Urinary bladder (tissue), 3 donors: Measurements from ENCODE around the genes CARHSP1 and HAPSTR1.

DNA sequence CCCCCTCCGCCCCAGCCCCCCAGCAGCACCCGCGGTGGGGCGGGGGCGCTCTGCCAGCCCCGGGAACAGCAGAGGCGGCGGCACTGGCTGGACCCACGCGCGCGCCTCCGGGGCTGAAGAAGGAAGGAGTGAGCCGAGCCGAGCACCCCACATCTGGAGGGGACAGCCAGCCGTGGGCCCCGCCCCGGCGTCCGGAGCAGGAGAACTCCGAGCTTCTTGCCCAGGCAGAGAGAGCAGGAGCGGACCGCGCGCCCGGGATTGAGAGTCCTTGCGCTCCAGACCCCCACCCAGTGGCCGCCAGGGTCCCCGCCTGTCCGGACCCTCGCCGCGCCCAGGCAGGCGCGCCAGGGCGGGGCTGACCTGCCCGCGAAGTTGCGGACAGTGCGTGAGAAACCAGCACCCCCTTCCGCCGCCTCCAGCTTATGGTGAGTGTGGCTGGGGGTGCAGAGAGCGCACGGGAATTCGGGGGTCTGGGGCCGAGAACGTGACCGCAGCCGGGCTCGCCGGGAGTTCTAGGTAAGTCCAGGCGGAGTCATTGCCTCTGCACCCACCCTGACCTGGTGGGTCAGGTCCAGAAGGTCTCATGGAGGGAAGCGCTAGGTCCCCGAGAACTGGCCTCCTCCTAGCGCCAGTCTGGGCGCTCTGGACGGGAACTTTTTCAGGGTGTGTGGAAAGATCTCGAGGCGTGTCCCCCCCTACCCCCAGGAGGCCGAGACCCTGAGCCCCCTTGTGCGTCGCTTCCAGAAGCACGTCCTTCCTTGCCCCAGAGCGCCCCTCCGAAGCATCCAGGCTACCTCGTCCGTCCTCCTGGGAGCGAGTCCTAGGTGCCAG is 868 bp downstream of the RBFOX1 start:
- PRO-cap, result no peak
- RAMPAGE, long total RNA, result no peak

GRCh38 chr16:6827232-6827752 is 808.5 kb downstream of the RBFOX1 start:
- PRO-cap, result no peak
- RAMPAGE, long total RNA, result no peak

GRCh38 chr16:7332592-7332923 is 1257.8 kb downstream of the TMEM114 start:
- PRO-cap, result no peak
- RAMPAGE, long total RNA, result no peak

DNA sequence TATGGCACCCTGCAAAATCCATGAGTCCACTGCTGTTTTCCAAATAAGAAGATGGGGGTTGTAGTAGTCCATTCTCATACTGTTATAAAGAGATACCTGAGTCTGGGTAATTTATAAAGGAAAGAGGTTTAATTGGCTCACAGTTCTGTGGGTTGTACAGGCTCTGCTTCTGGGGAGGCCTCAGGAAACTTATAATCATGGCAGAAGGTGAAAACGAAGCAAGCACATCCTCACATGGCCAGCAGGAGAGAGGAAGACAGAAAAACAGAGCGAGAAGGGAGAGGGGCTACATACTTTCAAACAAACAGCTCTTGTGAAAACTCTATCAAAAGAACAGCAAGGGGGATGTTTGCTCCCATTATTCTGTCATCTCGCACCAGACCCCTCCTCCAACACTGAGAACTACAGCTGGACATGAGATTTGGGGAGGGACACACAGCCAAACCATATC is 1200.5 kb downstream of the TMEM114 start:
- PRO-cap, result unidirectional peak, plus-strand start at position 261 of the sequence
- RAMPAGE, long total RNA, result no peak

GRCh38 chr16:8089582-8090291 is 500.6 kb downstream of the TMEM114 start:
- PRO-cap, result no peak
- RAMPAGE, long total RNA, result no peak

GRCh38 chr16:8113853-8114255 is 476.5 kb downstream of the TMEM114 start:
- PRO-cap, result no peak
- RAMPAGE, long total RNA, result no peak

DNA sequence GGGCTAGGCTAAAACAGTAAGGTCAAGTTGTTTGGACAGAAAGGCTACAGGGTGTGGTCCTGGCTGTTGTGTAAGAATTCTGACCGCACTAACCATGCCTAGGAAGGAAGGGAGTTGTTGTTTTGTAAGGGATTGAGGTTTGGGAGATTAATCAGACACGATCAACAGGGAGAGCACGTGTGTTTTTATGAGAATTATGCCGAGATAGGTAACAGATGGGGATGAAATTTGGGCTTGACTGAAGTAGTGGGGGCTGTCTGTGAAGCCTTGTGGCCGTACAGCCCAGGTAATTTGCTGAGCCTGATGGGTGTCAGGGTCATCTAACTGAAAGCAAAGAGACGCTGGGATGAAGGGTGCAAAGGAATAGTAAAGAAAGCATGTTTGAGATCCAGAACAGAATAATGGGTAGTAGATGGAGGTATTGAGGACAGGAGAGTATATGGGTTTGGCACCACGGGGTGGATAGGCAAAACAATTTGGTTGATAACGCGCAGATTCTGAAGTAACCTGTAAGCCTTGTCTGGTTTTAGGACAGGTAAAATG is 33.6 kb downstream of the CARHSP1 start:
- PRO-cap, result no peak
- RAMPAGE, long total RNA, result no peak

DNA sequence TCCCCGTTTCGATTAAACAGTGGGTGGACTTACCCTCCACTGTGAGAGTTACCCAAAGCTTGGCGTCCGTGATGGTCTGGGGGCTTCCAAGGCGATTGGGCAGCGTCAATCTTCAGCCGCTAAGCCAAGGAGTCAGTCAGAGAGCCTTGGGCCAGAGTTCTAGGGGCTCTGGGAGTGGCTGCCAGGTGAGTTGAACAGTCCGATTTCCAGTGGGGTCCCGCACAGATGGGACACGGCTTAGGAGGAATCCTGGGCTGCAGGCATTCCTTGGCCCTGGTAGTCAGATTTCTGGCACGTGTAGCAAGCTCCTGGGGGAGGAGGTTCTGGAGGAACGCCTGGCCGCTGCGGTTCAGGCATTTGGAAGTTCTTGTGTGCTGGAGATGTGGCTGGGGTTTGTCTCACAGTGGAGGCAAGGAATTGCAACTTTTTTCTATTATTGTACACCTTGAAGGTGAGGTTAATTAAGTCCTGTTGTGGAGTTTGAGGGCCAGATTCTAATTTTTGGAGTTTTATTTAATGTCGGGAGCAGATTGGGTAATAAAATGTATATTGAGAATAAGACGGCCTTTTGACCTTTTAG is 25.5 kb downstream of the CARHSP1 start:
- PRO-cap, result no peak
- RAMPAGE, long total RNA, result no peak

DNA sequence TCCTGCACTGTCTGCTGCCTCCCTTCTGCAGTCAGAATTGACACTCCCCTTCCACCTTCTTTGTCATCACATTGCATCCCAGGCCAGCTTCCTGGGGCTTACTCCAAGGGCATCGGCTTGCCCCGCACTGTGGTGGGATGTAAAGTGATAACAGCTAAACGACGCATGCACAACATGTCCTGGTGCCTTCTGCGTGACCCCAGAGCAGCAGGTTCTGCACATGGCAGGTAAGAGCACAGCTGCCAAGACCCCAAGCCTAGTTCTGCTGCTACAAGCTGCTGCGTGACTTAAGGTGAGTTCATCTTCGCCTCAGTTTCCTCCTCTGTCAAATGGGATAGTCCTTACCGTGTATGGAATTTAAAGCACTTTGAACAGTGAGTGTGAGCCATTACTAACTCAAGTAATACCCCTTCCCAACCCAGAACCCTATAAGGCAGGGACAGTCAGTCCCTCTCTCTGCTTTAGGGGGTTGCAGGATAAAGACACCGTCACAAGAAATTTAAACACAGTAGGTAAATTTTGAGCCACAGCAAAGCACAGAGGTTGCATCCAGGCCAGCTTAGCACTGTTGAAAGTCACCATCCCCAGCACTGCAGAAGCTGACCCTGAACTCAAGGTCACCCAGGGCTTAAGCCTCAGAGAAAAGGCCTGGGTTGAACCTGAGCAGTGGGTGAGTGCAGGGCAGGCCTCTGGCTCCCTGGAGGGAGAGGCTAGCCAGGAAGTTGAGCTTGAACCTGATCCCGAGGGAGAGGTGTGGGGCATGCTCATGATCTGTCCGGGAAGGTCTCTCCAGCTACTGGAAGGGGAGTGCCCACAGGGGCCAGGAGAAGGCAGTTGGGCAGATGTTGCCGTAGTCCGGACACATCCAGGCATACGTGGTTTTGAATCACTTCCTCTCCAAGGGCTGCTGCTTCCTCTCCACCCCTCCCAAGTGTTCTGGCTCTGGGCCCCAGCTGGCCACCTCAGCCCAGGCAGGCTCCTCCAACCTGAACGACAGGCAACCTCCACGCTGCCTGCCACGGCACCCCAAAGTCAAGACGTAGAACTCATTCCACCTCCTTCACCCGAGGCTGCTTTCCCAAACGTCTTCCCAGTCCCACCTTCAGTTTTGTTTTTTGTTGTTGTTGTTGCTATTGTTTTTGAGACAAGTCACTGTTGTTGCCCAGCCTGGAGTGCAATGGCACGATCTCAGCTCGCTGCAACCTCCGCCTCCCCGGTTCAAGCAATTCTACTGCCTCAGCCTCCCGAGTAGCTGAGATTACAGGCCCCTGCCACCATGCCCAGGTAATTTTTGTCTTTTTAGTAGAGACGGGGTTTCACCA is 18.6 kb downstream of the CARHSP1 start:
- PRO-cap, result unidirectional peak, minus-strand start at position 798 of the sequence
- RAMPAGE, long total RNA, result no peak

DNA sequence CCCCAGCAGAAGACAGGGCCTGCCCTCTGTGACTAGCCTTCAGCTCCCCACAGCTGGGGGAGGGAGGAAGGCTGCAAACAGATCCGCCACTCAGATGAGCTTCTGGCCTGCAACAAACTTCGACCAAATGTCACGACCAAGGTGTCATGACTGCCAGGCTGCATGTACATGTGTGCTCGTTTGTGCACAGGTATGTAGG is 5.0 kb downstream of the CARHSP1 start:
- PRO-cap, result no peak
- RAMPAGE, long total RNA, result no peak

- PRO-cap, result unidirectional peak, minus-strand start at chr16:8868467; unidirectional peak, minus-strand start at chr16:8868647; unidirectional peak, minus-strand start at chr16:8868695; bidirectional peak, plus-strand start at chr16:8869167, minus-strand start at chr16:8868980
- RAMPAGE, long total RNA, result start-site peak on the minus strand at chr16:8868985-8869014, 34 and 68 reads in 2 replicates
Observed at GRCh38 chr16:8868002-8869063, at the start of gene CARHSP1. CARHSP1 (minus strand) TSS chr16:8869006.

GRCh38 chr16:8918163-8918660 is 36.1 kb downstream of the LITAFD start:
- PRO-cap, result no peak
- RAMPAGE, long total RNA, result no peak

DNA sequence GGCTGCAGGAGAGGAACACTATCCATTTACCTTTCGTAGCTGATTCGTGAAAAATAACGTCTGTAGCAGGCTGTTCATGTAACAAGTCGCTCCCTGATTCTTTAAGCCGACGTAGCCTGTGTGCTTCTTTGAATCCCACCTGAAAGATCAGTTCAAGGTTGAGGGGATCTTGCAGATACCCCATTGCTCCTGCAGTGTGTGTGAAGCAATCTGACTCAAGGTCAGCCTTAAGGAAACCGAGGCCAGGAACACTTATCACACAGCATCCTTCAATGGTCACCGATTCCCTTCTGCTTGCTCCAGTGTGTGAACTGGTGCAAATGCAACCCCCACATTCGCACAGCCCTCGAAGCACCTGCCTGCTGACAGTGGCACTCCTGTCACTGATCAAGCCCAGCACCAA is 36.9 kb downstream of the LITAFD start:
- PRO-cap, result no peak
- RAMPAGE, long total RNA, result no peak

DNA sequence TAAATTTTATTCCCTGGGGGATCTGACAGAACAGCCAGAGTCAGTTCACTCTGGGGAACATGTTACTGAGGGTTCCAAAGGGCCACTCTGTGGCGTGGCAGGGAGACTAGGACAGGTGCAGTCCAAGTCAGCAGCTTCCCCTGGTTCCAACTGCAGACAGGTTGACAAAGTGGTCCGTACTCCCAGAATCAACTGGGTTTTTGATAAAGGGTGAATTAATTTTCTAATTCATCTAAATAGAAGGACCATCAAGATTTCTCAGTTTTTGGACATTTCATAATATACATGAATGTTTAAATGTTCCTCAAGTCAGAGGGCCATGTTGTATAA is 40.3 kb downstream of the LITAFD start:
- PRO-cap, result no peak
- RAMPAGE, long total RNA, result no peak

- PRO-cap, result no peak
- RAMPAGE, long total RNA, result no peak
Observed at GRCh38 chr16:8931953-8932203, 31.8 kb downstream of the USP7 start.

DNA sequence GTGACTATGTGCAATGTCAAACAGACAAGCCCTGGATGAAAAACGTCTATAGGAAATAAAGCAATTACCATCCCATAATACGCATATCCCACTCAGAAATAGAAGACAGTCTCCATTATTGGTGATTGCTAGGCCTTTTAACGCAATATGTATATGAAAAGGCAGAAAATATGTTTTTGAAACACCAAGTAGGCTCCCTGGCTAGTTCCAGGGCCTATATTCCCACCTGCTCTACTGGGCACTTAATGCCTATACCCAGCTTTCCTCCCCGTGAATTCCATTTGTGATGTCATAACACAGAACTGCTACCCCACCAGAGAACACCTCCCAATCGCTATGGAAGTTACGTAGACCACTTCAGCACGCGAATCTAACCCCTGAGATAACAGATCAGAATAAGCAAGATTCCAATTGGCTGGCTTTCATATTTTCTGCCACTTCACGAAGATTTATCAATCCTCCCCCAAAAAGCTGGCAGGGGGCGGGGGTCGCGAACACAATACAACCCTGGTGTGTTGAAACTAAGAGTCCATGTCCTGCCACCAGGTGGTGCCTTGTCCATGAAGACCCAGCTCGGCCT is 28.0 kb downstream of the USP7 start:
- PRO-cap, result no peak
- RAMPAGE, long total RNA, result no peak

DNA sequence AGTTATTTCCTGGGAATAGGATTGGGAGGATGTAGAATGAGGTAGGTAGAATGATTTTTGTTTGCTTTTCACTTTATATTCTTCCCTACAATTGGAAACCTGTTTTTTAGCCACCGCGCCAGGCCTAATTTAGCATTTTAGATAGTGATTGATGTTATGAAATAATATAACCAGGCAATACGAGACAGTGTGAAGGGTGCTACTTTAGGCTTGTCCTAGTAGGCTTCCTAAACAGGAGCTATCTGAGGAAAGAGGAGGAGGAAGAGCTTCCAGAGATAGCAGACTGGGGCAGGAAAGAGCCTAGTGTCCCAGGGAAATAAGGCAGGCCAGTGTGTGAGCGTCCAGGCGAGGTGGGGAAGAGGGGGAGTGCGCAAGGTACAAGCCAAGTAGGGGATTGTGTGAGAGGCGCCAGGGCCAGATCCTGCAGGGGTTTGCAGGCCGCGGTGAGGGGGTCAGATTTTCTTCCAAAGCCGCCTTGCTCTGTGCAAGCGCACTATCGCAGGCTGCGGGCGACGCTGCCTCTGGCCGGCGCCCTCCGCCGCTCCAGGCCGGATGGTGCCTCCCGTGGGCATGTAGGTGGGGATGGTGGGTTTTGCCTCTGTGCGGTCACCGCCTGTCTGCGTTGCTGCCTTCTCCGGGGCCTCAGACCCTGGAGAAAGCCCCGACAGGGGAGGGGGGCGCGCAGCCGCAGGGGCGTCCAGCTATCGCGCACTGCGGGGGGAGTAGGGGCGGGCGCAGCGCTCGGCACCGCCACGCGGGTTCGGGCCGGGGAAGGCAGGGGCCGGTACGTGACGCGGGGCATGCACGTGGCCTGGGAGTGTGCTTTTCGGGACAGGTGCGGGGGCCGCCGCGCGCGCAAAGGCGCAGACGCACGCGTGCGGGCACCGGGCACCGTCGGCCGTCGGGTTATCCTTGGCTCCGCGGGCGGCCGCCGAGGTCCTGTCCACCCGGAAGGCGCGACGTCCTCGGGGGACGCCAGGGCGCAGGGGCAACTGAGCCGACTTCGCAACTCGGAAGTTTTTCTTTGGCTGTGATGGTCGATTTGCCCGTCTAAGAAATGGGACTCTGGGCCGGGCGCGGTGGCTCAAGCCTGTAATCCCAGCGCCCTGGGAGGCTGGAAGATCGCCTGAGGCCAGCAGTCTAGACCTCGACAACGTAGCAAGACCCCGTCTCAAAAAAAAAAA is 1.3 kb upstream of the HAPSTR1 start:
- PRO-cap, result no peak
- RAMPAGE, long total RNA, result no peak

DNA sequence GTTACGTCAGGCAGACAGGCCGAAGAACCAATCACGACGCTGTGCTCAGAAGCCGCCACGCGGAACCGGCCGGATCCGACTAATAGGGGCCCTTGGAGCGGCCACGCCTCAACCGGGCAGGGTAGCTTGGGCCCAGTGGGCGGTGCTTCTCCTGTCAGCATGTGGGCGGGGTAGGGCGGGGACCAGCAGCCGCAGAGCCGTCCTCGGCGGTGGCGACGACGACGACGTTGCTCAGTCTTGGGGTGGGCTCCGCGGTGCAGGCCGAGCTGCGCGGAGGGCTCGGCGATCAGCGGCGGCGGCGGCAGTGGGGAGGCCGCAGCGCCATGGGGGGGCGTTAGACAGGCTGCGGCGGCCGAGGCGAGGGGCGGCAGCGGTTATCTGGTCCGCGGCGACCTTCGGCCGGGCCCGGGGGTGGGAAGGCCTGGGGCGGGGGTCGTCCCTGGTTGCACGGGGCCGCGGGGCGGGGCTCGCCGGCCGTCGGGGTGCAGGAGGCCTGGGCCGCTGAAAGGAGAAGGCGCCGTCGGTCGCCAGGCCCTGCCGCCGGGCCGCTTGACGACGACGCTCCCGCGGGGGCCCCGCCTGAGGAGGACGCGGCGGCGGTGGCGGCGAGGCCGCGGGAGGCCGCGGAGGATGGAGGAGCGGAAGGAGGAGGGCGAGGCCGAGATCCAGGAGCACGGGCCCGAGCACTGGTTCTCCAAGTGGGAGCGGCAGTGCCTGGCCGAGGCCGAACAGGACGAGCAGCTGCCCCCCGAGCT is at the start of gene HAPSTR1:
TSS of gene HAPSTR1 (plus strand) at position 230 of the 755 bp plus-strand sequence.
- PRO-cap, result bidirectional peak, plus-strand start at position 230 of the sequence, minus-strand start outside the sequence
- RAMPAGE, long total RNA, result no peak

- PRO-cap, result unidirectional peak, minus-strand start at chr16:9092593; unidirectional peak, minus-strand start at chr16:9092695
- RAMPAGE, long total RNA, result no peak
Observed at GRCh38 chr16:9092170-9092869, 876 bp downstream of the HAPSTR1 start.

DNA sequence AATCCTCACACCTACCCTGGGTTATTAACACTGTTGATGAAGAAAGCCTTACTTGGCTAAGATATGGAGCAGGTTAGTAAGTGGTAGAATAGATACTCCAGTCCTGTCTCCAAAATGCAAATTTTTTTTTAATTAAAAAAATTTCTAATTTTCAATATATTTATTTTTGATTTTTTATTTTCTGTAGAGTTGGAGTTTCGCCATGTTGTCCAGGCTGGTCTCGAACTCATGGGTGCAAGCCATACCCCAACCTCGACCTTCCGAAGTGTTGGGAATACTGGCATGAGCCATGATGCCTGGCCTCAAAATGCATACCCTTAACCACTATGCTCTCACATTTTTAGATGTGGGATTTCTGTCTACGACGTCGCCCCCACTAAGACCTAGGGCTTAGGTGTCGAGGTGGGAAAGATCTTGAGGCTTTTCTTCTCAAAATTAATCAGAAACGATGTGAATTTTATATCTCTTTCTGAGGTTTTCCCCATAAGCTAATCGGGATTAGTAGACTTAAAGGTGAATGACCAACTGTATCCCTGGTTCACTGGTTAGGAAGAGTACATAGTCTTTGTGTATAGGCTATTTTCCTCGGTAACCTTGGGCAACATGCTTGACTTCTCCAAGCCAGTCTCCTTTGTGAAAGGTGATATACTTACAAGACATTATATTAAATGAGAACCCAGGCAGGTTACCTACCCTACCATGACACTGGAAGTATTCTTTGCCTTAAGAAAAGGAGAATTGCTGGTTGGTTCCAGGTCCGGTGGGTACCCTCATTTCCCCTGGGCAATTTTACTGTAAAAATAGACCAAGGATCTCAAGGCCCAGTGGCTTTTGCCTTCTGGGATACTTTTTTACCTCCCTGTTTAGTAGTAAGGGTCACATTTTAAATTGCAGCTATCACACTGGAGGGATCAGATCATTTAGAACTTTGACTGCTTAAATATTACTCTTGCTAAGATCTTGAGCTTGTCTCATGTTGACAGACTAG is 17.0 kb downstream of the HAPSTR1 start:
- PRO-cap, result no peak
- RAMPAGE, long total RNA, result no peak